ENCODE measurements around the gene C12orf54.

DNA sequence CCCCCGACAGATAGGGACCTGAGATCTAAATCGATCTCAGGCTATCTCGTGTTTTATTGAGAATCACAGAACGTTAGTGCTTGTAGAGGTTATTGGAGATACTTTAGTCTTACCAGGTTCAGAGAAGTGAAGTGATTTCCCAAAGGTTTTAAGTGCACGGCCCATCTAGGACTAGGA is 473 bp upstream of the SENP1 start:
- PRO-cap, result no peak

DNA sequence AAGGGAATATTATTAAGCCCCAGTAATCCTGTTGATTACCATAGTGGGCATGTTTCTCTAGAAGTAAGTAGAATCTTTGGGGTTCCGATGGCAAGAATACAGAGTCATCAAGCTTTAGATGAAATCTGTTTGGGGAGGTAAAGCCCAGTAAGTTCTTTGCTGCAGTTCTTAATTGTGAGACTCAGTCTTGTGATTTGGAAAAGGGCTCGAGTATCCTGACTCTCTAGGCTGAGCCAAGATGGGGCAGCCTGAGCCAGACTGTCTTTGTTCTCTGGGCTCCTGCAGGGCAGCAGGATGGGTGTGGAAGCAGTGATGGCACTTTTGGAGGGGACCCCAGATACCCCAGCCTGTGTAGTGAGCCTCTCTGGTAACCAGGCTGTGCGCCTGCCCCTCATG is 18.3 kb downstream of the PFKM start:
- PRO-cap, result no peak

DNA sequence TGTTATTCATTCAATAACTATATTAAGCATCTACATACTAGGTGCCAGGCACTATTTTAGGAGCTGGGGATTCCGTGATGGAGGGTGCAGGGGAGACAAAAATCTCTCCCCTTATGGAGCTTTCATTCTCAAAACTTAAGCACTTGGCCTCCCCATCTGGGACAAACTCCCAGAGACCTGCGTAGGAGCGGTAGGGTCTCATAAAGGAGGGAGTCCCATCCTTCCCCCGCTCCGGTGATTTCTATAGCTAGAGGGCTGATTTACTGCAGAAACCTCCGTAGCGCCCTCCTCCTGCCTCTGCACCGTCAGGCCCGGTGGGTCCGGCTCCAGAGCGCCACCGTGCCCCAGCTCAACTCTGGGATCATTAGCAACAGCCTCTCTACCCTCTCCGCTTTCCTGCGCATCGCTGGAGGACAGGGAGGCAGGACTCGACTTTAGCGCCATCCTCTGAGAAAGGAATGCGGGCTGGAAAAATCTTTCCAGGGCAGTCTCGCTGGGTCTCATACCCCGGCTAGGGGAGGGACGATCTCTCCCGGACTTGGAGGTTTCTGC is 527 bp upstream of the CCDC184 start:
- PRO-cap, result no peak

GRCh38 chr12:48198426-48199260 is 4.4 kb downstream of the OR10AD1 start:
- PRO-cap, result no peak

- PRO-cap, result no peak
Measured at GRCh38 chr12:48286251-48286840, 42.4 kb upstream of the H1-7 start.

DNA sequence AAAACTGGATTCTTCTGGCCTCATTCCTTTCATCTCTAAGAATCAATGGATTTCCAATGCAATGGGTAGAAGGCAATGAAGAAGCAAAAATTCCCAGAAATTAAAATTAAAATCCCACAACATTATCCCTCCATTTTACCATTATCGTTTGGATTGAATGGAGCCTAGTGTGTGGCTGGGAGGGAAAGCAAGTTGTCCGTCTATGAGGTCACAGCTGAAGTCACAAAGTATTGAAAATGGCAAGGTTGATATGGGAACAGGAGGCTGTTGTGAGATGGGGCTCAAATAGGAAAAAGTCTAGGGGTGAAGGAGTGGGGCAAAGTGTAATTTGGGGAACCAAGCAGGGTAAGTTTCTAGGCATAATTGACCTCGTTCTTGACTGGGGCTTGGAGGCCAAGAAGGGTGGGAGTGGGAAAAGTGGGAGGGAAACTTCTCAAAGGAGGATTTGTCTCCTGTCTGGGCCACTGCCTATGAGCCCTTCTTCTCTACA is at the start of gene C12orf54:
C12orf54 (plus strand) TSS at position 267 of the 490 bp plus-strand sequence.
- PRO-cap, result no peak

GRCh38 chr12:48662050-48662465 is 20.0 kb downstream of the KANSL2 start:
- PRO-cap, result no peak

DNA sequence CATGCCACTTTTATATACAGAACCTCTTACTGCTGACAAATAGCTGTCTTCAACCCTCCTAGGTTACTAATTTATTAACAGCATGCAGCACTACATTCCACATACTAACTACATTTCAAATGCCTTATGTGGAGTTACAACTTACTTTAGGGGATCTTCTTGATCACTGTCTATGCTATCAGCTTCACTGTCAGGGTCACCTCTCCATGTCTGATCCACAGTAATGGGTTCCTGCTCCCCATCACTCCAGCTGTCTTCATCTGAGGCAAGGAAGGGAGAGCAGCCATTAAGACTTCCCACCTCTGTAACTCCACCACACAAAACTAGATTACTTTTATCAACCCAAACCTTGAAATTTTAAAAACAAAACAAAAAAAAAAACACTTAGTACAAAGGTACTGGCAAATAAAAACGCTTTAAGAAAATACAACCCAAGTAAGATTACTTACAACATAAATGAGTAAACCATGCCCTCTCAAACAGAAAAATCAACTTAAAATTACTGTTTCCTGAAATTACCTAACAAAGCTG is 3.1 kb downstream of the KANSL2 start:
- PRO-cap, result no peak

- PRO-cap, result bidirectional peak, plus-strand start at chr12:48681514, minus-strand start at chr12:48681438; bidirectional peak, plus-strand start at chr12:48681975, minus-strand start at chr12:48681959
Measured at GRCh38 chr12:48681145-48682090, 620 bp downstream of the KANSL2 start.

- PRO-cap, result no peak
Measured at GRCh38 chr12:48691964-48692293, 9.9 kb upstream of the KANSL2 start.

DNA sequence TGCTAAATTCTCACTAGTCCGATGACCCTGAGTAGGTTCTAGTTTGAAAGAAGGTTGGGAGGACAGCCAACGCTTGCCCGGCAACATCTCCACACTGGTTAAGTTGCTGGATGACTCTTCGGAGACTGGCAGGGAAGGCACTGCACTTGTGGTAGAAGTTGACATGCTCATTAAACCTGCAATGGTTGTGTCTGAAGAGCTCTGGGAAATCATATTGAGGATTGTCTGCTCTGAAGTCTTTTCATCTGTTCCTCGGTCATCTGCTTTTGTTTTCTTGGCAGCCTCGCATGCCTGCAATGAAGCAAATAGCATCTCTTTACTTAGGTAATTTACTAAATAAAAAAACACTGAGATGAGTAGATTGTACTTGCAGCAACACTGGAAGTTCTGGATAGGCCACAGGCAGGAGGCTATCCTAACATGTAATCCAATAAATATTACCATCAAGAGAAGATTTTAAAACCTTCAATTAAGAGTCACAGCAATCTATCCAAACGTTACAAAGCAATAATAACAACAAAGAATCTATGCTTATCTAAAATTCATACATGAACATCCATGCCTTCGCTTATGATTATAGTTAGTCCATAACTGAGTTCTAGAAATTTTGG is 12.2 kb upstream of the KANSL2 start:
- PRO-cap, result no peak

- PRO-cap, result no peak
Measured at GRCh38 chr12:48985444-48985914, 7.4 kb downstream of the WNT1 start.

GRCh38 chr12:49022966-49023870 is 4.6 kb upstream of the PRKAG1 start:
- PRO-cap, result no peak

- PRO-cap, result no peak
Measured at GRCh38 chr12:49089777-49090723, 4.6 kb downstream of the DHH start.

- PRO-cap, result no peak
Measured at GRCh38 chr12:49129227-49129499, 2.0 kb downstream of the TUBA1B start.

GRCh38 chr12:49232134-49232700 is 32.7 kb upstream of the TUBA1C start:
- PRO-cap, result no peak

DNA sequence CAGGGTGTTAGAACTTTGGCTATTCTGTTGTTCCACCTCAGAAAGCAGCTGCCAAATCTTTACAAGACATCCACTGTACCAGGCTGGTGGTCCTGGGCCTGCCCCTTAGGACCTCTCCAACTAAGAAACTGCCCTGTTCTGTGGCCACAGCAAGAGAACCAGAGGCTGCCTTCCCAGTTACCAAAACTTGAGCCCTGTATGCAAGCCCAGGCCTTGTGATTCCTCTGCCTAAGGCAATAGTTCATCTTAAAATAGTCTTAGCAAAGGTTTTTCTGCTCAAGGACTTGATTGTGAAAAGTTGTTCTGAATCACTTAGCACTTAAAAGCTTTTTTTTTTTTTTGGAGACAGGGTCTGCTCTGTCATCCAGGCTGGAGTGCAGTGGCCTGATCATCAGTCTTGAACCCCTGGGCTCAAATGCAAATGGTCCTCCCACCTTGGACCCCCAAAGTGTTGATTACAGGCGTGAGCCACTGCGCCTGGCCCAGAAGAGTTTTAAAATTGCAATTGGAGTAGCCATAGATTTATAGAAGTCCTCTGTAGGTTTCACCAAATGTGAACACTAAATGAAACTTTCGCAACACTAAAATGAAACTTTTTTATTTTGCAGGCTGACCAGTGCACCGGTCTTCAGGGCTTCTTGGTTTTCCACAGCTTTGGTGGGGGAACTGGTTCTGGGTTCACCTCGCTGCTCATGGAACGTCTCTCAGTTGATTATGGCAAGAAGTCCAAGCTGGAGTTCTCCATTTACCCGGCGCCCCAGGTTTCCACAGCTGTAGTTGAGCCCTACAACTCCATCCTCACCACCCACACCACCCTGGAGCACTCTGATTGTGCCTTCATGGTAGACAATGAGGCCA is 7.0 kb downstream of the TUBA1C start:
- PRO-cap, result no peak

GRCh38 chr12:49272603-49273670 is 8.1 kb downstream of the TUBA1C start:
- PRO-cap, result no peak

DNA sequence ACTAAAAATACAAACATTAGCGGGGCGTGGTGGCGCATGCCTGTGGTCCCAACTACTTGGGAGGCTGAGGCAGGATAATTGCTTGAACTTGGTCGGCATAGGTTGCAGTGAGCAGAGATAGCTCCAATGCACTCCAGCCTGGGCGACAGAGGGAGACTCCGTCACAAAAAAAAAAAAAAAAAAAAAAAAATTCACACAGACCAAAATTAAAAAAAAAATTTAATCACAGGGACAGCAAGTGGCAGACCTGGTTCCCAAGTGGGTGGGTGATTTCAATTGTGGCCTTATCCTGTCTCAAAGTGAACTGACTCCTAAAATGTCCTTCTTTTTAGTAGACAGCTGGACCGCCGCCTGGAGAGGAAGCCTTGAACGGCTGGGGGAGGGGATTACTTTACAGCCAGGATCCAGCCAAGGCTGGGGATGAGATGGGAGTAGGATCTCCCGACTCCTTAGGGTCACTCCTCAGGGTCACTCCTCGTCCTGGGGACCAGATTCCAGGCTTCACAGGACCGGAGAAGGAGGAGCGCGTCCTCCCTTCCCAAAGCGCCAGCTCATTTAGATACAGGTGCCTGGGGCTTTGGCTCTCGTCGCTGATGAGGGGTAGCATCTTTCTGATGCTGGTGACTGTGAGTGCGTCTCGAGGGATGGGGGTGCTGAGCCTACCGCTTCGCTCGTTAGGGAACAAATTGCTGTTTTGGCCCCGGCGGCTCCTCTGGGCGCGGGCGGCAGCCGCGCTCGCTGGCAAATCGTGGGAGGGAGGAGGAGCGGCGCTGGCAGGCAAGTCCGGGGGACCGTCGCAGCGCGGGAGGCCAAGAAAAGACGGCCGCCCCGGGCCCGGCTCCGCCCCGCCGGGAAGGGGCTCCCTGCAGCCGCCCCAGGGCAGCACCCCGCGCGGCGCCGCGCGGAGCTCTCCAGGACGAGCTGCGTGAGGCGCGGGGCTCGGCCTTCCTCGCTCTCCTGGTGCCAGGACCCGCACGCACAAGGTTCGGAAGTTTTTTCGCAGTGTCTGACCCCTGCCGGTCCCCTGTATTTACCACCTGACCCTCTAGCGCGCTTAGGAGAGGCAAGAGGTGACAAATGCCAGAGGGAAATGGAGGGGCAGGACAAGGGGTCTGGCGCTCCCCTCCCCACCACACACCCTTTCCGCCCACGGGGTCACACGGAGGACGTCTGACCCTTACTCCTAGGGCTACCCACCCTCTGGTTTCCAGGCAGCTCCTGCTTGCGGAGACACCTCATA is 1.2 kb upstream of the KCNH3 start:
- PRO-cap, result no peak

DNA sequence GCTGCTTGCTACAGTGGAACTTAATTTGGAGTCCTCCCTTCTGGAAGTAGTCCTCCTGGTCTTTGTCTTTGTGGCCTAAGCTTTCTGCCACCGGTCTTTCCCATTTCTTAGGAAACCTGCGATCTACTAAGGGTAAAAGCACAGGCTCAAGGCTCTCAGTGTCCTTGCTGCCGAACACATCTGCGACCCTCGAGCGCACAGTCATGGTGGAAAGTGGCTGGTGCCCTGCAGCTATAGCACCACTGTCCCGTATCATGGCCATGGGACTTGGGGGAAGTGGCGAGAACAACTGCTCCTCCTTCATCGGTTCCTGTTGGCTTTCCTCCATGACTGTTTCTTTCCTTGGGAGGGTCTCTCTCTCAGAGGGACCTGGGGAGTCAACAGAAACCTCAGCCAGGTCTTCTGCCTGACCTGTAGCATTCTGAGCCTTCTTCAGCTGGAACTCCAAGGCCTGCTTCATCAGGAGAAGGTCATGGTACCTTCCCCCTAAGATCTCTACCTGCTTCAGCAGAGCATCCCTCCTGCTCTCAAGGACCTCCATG is 5.1 kb downstream of the FAM186B start:
- PRO-cap, result no peak